Transverse colon (tissue), 4 donors: ENCODE measurements around a stretch of chr10.

- PRO-cap, result no peak
- RAMPAGE, long total RNA, 4 experiments, result no peak in any of the 4 experiments
Observed at GRCh38 chr10:6794810-6795305, 214.8 kb upstream of the PRKCQ start.

- PRO-cap, result no peak
- RAMPAGE, long total RNA, 4 experiments, result no peak in any of the 4 experiments
Observed at GRCh38 chr10:7186416-7187090, 224.3 kb downstream of the SFMBT2 start.

- PRO-cap, result no peak
- RAMPAGE, long total RNA, 4 experiments, result no peak in any of the 4 experiments
Observed at GRCh38 chr10:7258878-7259375, 151.9 kb downstream of the SFMBT2 start.

DNA sequence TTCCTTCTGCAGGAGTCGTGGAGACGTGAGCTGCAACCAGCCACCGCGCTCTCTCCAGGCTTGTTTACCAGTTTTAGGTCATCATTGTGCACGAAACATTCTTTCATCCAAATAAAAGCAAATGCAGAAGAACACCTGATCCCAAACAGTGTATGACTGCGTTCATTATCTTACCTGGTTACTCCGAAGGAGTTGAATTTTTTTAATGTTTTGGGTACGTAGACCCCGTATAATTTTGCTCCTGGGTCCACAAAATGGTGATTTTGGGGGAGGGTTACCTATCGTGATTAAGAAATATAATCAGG, 2.4 kb upstream of the SFMBT2 start:
- PRO-cap, result no peak
- RAMPAGE, long total RNA, 4 experiments, result no peak in any of the 4 experiments

DNA sequence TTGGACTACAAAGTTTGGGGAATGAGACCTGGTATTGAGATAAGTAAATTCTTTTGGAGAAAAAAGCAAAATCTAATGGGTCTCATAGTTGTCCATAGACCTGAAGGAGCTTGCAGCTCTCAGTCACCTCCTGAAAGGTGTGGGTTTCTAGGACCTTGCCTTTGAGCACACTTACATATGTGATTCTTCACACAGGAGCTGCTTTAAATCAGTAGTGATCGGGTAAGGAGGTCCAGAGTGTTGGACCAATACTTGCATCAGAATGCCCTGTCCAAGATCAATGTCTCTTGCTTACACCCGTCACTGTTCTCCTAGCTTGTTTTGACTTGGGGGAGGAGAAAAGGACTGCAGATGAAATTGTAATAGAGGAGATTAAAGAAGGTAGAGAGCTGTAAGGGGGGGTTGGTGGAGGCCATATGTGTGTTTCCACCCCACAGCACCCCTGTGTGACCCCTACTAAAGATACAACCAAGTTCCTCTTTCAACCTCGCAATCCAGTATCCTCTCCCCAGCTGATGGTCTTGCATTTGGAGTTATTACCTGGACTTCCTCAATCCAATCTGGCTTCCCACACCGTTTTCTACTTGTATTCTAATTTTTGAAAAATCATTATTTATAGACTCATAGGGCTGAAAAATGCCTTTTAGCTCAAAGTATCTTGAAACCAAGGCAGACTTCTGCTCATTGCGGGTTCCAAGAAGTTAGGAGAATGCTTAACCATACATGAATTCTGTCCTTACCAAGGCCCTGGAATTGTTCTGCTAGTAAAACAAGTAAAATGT, 5.2 kb downstream of the ITIH2 start:
- PRO-cap, result no peak
- RAMPAGE, long total RNA, 4 experiments, result no peak in any of the 4 experiments

DNA sequence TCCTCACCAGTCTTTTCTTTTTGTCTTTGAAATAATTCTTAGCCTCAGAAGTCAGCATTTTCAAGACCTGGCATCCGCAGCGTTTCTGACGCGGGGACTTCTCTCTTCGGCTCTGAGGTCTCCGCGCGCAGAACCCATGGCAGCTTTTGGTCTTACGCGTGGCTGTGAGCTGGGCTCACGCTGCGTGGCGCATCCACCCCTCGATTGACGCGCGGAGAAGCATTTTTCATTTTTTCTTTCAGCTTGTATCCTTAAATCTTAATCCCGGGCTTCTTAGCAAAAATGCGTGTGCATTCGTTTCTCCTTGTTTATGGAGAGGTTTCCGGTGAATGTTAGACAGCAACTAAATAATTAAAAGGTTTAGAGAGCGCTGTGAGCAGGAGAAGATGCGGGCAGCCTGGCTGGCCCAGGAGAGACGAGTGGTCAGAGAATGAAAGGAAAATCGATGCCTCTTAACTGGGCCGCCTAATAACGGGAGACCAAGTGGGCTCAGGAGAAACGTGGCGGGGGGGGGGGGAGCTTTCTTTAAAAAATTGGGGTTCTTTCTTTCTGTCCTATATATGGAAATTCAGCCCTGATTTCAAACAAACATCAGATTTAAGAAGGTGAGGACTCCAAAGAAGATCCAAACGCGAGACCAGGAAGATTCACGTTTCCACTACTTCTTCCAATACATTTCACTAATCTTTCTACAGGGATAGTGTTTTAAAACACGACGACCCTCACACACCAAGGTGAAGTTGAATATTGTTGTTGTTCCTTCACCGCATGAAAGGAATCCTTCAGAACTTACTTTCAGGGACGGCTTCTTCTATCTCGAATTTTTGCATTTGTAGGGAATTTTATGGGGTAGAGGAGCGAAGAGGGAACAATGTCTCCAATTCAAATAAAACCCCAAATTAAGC, 1.8 kb upstream of the GATA3 start:
- PRO-cap, result no peak
- RAMPAGE, long total RNA, 4 experiments, result no peak in any of the 4 experiments

DNA sequence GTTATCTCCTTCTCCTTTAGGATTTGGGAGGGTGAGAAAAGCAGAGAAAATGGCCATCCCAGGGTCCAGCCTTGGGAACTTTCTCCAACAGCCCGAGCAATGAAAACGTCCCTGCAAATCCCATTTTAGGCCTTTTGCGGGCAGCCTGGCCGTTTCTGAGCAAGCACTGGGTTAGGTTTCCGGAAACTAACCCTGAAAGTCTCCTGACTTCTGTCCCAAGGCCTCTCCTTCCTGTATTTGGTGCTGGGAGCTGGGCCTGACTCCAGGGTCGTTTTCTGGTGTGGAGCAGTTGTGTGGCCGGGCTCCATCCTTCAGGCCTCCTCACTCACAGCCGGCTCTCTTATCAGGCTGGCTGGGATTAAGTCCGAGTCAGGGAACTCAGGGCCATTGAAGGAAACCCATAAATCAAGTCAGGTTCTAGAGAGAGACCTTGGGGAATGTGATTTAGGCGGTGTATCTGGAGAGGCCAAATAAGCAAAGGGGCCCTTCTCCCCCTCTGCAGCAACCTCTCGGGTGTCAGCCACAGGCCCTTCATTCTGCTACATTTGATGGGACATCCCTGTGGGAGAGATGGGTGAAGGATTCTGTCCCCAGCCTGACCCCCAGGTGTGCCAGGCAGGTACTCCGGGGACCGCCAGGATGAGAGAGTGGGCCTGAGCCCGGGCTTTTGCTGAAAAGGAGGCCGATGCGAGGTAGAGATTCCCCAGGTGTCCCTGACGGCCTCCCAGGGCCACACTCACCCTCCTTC, 3.2 kb downstream of the GATA3 start:
- PRO-cap, result no peak
- RAMPAGE, long total RNA, 4 experiments, result no peak in any of the 4 experiments

- PRO-cap, result no peak
- RAMPAGE, long total RNA, 4 experiments, result no peak in any of the 4 experiments
Observed at GRCh38 chr10:8275811-8276429, 221.4 kb downstream of the GATA3 start.

DNA sequence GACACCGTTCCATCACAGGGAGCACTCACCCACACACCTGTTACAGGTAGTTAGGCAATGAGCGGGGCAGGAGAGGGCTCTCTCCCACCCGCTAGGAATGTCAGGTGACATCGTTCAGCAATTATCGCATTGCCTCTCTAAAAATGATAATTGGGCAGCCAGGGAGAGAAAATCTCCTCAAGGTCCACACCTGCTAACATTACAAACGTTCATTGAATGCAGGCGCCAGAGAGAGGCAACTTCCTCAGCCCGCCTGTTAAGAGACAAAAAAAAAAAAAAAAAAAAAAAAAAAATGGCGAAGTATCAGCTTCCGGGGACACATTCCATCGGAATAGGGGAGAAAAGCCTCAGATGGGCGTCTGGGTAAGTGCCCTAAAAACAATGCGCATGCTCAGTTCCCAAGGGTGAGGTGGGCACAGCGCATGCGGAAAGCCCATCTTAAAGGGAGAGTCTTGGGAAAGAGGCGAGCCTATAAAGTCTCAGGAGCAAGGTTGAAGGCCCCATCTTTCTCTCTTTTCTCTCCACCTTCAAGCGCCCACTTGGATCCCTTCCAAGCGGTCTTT, 1139.8 kb upstream of the CELF2 start:
- PRO-cap, result no peak
- RAMPAGE, long total RNA, 4 experiments, result no peak in any of the 4 experiments

- PRO-cap, result no peak
- RAMPAGE, long total RNA, 4 experiments, result no peak in any of the 4 experiments
Observed at GRCh38 chr10:10208956-10209673, 808.6 kb upstream of the CELF2 start.

DNA sequence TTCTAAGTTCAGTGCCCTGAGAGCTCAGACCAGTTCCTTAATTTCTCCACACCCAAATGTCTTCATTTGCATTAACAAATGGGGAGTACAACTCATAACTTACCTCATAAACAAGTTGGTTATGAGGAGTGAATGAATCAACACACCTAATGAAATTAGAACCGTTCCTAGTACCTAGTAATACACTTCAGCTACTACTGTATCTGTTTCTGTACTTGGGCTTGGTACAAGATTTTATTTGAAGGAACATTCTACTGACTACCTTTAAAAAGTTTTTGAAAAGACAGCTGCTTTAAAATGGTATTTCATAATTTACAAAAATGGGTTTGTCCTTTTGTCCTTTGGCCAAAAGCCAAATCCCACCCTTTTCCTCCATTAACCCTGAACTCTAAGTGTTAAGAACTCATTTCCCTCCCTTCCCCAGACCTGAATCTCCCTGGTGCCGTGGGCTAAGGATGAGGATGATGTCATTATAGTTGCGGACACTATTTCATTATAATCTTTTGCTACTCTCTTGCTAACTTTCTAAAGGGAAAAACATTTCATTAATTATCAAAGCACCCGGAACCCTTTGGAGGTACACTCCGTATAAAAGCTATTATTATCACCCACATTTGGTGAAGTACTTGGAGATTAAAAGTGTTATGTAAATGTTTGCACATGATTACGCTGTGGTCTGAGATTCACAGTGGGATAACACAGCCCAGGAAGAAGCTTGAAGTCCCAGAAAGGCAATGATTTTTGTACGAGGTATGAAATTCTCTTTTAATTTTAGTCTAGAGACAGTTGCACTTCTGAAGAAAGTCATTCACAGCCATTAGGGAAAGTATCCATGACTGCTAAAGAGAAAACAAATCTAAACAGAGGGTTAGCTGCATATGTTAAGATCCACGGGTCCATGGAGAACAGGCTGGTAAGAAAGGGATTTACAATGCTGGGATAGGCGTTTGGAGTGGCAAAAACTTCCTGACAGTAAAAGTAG, 221.2 kb upstream of the CELF2 start:
- PRO-cap, result unidirectional peak, plus-strand start at position 423 of the sequence
- RAMPAGE, long total RNA, 4 experiments, result no peak in any of the 4 experiments

- PRO-cap, result no peak
- RAMPAGE, long total RNA, 4 experiments, result no peak in any of the 4 experiments
Observed at GRCh38 chr10:10829516-10830040, 188.1 kb upstream of the CELF2 start.

GRCh38 chr10:11026712-11027425, 9.2 kb downstream of the CELF2 start:
- PRO-cap, result no peak
- RAMPAGE, long total RNA, 4 experiments, result no peak in any of the 4 experiments

- PRO-cap, result no peak
- RAMPAGE, long total RNA, 4 experiments, result no peak in any of the 4 experiments
Observed at GRCh38 chr10:11035152-11035814, 17.6 kb downstream of the CELF2 start.

DNA sequence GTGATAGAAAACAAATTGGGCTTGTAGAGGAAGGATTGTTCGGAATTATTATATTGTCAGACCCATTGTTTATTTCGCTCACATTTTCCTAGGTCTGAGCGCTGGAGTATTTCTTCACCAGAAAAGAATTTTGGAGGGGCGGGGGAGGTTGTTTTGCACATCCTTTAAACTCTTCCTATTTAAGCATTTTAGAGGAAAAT, 29.1 kb downstream of the CELF2 start:
- PRO-cap, result no peak
- RAMPAGE, long total RNA, 4 experiments, result no peak in any of the 4 experiments

- PRO-cap, result no peak
- RAMPAGE, long total RNA, 4 experiments, result no peak in any of the 4 experiments
Observed at GRCh38 chr10:11048615-11049441, 31.2 kb downstream of the CELF2 start.

DNA sequence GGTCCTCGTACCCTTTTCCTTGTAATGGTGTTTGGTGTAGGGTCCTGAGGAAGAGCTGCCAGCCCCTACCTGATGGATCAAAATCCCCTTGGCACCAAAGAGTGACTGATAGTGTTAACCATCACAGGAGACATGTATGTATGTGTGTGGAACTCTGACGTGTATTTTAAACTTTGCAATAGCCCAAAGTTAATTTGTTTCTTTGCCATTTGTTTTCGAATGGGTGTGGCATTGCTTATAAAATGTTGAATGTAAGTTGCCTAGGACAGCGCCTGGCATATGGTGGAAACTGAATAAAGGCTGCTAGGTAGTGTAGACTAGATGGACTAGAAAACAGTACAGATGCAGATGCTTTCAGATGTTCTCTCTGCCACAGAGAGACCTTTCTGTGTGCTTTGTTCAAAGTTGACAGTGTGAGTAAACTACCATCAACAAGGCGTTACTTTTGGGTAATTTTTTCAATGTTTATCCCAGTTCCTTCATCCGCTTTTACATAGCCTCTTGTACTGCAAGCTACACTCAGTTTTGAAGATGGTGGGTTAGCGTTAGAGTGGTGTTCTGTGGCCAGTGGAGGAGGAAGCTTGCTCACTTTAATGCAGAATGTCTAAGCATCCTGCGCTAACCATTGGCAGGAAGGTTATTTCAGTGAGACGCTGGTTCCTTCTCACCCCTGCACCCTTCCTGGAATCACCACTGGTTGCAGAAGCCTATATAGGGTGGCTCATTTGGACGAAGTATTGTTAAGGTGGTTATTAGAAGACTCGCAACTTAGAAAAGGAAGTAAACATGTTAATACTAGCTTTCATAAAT, 158.9 kb downstream of the CELF2 start:
- PRO-cap, result unidirectional peak, plus-strand start at position 522 of the sequence; unidirectional peak, minus-strand start at position 566 of the sequence; unidirectional peak, minus-strand start at position 683 of the sequence
- RAMPAGE, long total RNA, 4 experiments, result no peak in any of the 4 experiments

DNA sequence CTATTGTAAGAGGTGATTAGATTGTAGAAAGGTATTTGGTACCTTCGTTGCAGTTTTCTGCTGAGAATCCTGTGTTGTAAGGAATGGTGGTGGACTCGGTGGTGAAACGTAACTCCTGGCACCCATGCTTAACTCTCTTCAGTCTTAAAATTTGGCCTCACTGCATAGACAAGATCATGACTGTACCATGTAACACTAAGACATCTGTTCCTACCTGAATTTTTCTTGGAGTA, 184.1 kb downstream of the CELF2 start:
- PRO-cap, result no peak
- RAMPAGE, long total RNA, 4 experiments, result no peak in any of the 4 experiments

DNA sequence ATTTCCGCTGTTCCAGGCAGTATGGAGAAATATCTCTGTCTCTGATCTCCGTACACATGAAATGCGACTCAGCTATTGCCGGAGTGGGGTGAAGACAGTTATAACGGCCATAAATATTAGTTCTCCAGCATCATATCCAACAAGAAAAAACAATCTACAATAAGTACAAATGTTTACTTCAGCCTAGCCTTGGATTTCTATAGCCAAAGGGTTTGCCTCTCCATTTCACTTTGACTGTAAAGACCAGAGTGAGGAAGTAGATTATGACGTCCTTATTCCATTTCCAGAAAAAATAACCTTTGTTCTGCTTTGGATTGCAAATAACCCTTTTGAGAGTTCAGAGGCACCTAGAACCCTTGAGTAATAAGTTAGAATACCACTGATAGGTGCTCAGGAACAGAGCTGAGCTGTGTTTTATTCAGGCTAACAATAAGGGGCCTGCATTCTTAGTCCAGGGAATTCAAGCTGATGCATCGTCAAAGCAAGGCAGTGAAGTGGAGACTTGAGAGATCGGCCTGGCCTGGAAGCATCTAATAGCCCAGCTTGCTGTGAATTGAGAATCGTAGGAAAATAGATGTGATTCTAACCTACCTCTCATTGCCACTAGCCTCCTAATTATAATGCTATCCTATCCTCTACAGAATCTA, 188.2 kb downstream of the CELF2 start:
- PRO-cap, result no peak
- RAMPAGE, long total RNA, 4 experiments, result no peak in any of the 4 experiments

DNA sequence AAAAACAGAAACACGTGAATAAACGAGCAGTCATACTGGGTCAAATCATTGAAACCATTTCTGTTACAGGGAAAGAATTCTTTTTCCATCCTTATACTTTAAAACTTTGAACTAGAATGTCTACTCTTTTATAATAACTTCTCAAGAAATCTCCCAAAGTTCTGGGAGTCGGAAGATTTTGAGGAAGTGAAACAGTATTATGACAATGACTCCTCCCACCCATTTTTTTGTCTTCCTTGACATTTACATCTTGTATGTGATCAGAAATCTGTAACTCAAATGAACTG, 227.3 kb downstream of the CELF2 start:
- PRO-cap, result no peak
- RAMPAGE, long total RNA, 4 experiments, result no peak in any of the 4 experiments